ENCODE measurements around a stretch of chr16.

DNA sequence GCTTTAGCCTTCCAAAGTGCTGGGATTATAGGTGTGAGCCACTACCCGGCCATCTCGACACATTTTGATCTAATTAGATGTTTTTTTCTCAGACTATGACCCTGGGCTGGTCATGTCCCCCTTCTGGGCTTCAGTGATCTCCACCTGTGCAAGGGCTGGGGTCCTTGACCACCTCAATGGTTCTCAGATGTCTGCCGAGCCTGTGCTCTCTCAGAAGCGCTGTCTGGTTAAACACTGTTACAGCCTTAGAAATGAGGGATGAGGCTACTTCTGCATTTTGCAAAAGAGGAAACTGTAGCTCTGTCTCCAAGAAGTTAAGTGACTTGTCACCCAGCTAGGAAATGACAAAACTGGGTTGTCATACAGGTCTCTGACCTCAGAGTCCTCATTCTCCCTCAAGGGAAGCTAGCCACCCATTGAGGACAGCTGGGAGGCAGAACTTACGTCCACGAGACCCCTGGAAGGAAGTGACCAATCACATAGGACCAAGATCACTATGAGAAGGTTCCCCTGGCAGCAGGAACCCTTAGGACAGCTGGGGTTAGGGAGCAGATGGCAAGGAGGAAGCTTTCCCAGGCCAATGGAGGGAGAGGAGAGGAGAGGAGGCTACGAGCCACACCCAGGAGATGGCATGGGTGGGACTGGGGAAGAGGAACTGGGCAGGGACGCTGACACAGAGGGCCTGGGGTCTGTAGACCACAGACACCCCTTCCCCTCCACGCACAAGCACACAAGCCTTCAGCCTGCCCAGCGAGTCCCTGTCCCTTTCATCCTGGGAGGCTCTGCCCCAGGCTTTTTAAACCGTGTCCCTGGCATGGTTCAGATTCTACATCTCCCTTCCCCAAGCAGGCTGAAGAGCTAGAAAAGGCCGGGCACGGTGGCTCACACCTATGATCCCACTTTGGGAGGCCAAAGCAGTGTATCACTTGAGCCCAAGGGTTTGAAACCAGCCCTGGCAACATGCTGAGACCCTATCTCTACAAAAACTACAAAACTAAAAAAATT, 11.3 kb downstream of the METTL22 start:
- PRO-cap: no peak

DNA sequence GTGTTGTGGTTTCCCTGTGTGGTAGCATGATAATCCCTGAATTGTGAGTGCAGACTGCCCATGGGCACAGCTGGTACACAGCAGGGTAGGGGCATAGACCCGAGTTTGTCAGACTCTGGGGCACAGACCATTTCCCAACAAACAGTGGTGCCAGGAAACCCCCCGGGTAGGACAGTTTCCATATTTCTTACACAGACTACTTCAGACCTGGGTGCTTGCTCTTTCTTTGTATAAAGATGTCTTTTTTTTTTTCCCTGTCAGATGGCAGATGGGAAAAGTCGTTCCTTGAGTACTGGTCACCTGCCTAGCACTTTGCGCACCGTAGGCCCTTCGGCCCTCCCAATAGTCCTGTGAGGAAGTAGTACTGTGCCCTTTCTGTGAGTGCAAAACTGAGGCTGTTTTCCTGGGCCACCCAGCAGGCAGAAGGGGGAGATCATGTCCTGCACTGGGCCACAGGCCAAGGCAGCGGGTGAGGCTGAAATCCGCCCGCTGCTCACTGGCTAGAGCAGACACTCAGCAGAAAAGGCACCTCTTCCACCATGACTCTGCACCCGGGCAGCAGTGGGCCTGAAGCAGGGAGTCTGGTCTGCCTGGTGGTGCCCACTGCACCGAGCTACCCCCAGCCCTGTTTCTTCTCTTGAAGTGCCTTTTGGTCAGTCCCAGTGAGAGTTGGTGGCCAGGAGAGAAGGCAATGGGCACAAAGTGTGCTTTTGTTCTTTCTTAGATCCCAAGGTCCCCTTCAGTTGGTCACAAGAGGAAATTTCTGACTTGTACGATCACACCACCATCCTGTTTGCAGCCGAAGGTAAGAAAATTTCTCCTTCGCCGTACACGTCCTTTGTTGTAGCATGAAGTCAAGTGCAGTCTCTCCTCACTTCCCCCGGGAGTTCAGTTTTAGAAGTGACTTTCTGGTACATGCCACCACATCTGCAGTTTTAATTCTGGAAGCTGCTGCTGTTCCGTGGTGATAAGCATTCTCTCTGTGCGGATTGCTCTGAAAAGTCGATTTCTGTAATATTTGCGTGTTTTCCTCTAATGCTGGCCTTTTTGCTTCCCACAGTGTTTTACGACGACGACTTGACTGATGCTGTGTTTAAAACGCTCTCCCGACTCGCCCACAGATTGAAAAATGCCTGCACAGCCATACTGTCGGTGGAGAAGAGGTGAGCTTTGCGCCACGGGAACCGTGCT, 20.3 kb downstream of the METTL22 start:
- PRO-cap: no peak

GRCh38 chr16:8645105-8645826, 23.8 kb downstream of the METTL22 start:
- PRO-cap: no peak

GRCh38 chr16:8795363-8796191, 1.9 kb downstream of the TMEM186 start:
- PRO-cap: no peak

GRCh38 chr16:8806116-8807252, 8.8 kb downstream of the PMM2 start:
- PRO-cap: no peak

- PRO-cap: no peak
Measured at GRCh38 chr16:8832588-8833202, 35.1 kb downstream of the PMM2 start.

GRCh38 chr16:8836045-8836628, 32.7 kb downstream of the CARHSP1 start:
- PRO-cap: no peak

GRCh38 chr16:8867047-8867987, 1.5 kb downstream of the CARHSP1 start:
- PRO-cap: no peak

GRCh38 chr16:8887958-8888639, 5.9 kb downstream of the LITAFD start:
- PRO-cap: no peak

- PRO-cap: no peak
Measured at GRCh38 chr16:8894333-8895398, 12.5 kb downstream of the LITAFD start.

- PRO-cap: no peak
Measured at GRCh38 chr16:8916273-8916740, 34.2 kb downstream of the LITAFD start.

GRCh38 chr16:8919001-8919403, 36.9 kb downstream of the LITAFD start:
- PRO-cap: no peak

DNA sequence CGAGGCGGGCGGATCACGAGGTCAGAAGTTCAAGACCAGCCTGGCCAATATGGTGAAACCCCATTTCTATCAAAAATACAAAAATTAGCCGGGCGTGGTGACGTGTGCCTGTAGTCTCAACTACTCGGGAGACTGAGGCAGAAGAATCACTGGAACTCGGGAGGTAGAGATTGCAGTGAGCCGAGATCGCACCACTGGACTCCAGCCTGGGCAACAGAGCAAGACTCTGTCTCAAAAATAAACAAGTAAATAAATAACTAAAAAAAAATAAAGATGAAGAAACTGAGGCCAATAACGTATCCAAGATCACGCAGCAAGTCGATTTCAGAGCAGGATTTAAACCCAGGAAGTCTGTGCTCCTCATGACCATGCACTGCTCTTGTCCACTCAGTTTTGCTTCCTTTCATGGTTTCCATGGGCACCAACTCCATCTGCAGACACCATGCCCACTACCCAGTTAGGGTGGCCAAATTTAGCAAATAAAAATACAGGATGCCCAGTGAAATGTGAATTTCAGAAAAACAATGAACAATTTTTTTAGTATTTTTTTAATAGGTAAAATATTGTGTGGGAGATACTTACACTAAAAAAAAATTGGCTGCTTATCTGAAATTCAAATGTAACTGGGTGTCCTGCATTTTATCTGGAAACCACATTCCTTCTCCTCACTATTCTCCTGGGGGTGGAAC, 40.1 kb upstream of the HAPSTR1 start:
- PRO-cap: no peak

DNA sequence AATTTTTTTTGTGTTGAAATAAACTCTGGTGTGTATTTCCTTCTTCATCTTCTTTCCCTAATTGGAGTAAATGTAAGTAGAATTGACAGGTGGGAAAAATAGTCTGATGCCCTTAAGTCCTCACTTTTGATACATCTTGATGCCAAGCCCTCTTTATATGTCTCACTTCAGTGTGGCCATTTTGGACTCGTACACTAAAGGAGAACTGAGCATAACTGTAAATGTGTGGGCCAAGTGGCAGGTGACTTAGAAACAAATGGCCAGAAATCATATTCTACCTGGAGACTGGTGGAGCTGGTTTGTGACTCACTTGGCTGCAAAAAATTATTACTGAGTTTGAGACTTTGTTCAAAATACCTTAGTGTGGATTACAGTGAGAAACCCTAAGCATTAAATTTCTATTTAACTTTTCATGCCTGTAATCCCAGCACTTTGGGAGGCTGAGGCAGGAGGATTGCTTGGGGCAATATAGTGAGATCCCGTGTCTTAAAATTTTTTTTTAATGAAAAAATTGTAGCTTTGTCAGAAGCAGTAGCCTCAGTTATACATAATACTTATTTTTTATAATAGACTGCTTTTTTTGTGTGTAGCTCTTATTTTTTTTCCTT, 5.0 kb downstream of the HAPSTR1 start:
- PRO-cap: no peak

DNA sequence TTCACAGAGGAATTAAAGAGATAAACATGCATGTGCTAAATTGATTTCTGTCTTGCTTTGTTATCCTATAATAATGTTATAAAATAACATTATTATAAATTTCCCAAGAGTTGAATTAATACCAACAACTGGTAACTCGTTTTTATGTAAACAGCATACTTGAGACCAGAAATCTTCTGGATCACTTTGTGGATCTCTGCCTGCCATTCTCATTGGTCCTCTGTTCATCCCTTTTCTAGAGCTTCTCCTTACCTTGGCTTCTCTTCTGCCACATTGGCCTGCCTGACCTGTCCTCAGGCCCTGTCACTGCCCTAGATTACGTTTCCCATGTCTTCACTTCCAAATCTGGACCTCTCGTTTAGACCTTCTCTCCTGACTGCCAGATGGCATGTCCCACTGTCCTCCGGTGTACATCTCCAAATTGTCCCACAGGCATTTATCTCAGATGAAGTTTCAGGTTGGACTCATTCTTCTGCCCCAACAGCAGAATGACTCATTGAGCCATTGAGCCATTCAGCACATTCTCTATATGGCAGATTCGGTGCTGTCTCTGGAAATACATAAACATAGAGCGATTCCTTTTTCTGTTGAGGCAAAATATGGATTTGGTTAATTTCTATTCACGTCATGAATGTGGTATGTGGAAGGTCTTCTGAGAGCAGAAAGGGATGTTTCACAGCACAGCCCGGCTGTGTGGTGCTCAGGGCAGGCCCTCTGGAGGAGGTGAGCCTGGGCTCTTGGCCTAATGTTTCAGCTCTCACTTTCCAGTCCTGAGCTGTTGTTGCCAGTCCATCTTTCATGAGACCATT, 15.5 kb downstream of the HAPSTR1 start:
- PRO-cap: no peak

- PRO-cap: no peak
Measured at GRCh38 chr16:9108184-9109171, 17.0 kb downstream of the HAPSTR1 start.

- PRO-cap: no peak
Measured at GRCh38 chr16:9109172-9110328, 18.1 kb downstream of the HAPSTR1 start.

DNA sequence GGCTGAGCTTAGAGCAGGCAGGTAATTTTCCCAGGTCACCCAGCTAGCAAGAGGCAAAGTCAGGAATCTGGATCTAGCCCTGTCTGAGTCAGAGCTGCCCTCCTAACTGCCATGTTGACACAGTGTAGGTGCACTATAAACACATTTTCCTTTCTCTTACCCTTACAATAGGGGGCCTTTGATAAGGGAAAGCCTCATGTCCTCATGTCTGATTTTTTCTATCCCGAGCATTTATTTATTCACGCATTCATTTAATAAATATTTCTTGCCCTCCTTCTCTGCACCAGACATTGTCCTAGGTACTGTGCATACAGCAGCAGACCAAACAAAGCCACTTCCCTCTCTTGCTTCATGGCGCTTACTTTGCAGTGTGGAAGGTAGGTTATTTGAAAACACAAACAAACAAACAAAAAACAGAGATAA, 454.5 kb downstream of the HAPSTR1 start:
- PRO-cap: no peak

GRCh38 chr16:10038968-10039903, 143.0 kb downstream of the GRIN2A start:
- PRO-cap: no peak

DNA sequence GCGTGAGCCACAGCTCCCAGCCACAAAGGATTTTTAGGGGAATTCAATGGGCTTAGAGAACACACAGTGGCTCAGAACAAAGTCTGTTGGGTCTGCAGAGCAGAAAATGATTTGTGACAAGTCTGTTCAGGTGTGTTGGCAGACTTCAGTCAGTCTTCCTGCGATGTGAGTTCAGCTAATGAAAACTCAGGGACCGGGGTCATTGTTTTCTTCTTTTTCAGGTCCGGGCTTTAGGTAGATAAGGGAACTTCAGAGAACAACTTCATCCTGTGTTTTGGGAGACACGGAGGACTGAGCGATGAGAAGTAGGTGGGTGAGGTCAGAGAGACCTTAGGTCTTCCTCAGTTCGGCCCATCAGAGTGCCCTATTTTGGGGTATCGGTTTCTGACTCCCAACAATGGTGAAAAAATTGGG, 89.0 kb upstream of the ATF7IP2 start:
- PRO-cap: no peak

All from left cardiac atrium (tissue), 1 donor.